ENCODE results near the genes BORCS5 and GPRC5A.

DNA sequence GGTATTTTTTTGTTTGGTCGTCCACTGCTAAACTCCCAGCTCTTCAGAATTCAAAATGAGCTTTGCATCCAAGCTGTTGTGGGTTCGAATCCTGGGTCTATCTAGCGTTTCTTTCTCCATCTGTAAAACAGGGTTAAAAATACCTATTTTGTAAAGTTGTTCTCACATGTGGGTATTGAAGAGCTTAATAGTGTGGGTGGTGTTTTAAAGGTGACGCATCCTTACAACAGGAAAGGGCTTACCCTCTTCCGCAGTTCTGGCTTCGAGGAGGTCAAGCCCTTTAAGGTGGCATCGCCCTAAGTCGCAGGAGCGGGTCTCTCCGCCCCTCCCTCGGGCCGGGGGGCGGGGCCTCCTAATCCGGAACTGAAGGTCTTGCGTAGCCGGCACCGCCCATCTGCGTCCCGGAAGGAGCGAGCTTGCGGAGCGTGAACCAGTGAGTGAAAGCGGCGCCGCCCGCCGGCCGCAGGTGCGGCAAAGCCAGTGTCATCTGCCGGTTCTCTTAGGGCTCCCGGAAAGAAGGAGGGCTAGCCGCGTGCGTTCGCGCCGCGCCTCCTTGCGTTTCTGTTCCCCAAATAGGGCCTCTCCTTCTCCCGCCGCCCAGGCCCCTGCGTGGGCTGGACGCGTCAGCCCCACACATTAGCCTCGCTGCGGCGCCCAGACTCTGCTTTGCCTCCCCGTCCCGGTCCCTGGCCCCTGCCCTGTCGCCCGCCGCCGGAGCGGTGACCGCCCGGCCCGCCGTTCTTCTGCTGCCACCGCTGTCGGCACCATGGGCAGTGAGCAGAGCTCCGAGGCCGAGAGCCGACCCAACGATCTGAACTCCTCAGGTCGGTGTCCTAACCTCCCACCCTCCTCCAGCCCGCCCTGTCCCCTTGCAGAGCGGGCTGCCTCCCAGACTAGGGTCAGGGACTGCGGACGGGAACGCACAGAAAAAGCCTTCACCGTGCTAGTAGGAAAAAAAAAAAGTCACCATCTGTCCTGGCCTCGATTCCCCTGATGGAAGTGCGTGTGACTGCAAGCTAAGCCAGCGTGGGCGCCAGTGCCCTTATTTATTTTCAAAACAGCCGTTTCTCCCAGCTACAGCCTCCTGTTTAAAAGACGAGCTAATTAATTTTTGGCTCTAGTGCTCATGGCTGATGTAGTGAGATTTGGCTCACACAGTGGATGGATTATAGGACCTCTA, at the start of gene BORCS5:
TSS of gene BORCS5 (plus strand) at position 393 of the 1,180 bp plus-strand sequence.
- PRO-cap: bidirectional peak, plus-strand start at position 393 of the sequence, minus-strand start at position 258 of the sequence; bidirectional peak, plus-strand start at position 984 of the sequence, minus-strand start at position 1,018 of the sequence
- RAMPAGE, long total RNA: start-site peak on the plus strand centred at position 401 of the sequence, 25 bp wide, 27 and 49 reads in 2 replicates

DNA sequence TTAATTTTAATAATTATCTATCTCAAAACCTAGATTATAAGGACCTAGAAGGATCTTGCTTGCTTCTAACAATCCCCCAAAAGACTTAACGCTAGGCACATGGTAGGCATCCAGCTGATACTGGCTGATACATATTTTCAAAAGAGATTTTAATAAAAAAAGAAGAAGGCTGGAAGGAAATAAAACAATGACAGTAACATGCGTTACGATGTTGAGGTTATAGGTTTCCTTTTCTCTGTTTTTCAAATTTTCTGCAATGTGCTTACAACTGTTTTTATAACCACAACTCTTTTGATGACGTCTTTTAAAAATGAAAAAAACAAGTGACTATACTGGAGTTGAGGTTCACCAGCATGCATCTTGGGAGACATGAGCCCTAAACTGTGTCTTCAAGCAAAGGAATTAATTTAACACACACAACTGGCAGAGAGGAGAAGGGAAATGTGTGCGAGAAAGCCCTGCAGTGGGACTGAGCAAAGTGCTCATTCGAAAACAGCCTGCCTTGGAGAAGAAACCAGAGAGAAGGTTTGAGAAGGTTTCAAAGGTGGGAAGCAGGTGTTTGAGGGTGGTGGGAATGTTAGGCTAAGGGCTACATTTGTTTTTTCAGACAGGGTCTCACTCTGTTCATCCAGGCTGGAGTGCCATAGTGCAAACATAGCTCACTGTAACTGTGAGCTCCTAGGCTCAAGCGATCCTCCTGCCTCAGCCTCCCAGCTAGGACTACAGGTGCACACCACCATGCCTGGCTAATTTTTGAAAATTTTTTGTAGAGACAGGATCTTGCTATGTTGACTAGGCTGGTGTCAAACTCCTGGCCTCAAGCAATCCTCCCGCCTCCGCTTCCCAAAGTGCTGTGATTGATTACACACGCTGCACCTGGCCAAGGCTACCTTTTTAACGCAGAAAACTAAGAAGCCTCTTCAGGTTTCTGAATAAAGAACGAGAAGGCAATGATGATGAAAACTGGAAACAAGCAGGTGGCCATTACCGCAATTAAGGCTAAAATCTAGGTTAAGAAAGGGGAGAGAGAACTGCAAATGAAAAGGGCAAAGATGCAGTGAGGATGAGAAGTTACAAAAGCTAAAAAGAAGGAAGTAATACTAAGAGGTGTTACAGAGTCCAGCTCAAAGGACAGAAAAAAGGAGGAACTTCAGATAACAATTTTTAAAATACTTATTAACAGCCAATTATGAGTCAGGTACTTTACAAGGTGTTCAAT, 80.1 kb downstream of the DUSP16 start:
- PRO-cap: no peak
- RAMPAGE, long total RNA: no peak

DNA sequence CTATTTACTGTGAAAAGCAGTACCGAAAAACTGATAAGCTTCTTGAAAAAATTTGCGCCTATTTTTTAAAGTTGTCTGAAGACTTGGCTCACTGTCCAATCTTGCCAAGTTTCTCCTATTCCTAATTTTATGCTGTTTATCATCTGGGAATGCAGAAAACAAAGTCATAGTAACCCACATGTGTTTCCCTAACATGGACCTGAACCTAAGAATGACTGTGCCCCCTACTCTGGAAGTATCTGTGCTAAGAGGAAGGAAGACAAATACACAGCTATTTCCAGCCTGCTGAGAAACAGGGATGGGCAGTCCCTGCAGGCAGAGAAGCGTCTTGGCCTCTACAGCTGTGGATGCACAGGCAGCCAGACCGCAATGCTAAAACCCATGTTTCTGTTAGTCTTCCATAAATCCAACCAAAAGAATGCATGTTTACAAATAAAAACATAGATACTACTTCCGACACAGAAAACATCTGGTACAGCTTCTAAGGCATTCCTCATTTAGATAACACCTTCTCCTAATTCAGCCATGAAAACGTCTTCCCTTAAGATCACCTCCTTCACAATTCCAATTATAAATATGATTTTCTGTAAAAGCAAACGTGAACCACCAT, 56.1 kb downstream of the DUSP16 start:
- PRO-cap: no peak
- RAMPAGE, long total RNA: no peak

GRCh38 chr12:12509448-12510109, 53.1 kb downstream of the DUSP16 start:
- PRO-cap: no peak
- RAMPAGE, long total RNA: no peak

DNA sequence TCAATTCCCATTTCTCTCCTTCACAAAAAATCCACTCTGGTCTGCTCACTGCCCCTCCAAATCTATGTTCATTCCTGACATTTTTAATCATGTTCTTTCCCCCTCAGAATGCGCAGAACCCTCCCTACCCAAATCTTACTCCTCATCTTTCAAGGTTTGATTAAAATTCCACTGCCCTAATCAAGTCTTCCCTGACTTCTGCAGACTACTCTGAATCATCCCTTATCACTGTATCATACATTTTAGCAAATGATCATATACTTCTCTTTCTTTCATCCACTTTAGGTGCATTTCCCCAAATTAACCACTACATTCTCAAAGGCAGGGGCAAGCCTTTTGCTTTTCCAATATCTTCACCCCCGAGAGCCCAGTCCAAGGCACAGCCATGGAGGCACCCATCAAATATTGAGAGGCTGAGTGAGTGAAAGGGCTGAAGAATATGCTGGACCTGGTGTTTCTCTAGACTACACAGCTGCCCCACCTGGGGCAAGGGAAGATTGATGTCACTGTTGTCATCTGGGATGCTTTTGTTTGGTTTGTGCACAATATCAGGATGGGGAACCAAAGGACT, 51.2 kb downstream of the DUSP16 start:
- PRO-cap: no peak
- RAMPAGE, long total RNA: no peak

- PRO-cap: no peak
- RAMPAGE, long total RNA: no peak
These were observed 22.0 kb downstream of the DUSP16 start for GRCh38 chr12:12540581-12541204.

- PRO-cap: no peak
- RAMPAGE, long total RNA: no peak
These were observed 10.9 kb upstream of the CREBL2 start for GRCh38 chr12:12600656-12601293.

GRCh38 chr12:12684240-12685190, 11.5 kb downstream of the GPR19 start:
- PRO-cap: no peak
- RAMPAGE, long total RNA: no peak

- PRO-cap: no peak
- RAMPAGE, long total RNA: no peak
These were observed 10.7 kb downstream of the GPR19 start for GRCh38 chr12:12685191-12685767.

DNA sequence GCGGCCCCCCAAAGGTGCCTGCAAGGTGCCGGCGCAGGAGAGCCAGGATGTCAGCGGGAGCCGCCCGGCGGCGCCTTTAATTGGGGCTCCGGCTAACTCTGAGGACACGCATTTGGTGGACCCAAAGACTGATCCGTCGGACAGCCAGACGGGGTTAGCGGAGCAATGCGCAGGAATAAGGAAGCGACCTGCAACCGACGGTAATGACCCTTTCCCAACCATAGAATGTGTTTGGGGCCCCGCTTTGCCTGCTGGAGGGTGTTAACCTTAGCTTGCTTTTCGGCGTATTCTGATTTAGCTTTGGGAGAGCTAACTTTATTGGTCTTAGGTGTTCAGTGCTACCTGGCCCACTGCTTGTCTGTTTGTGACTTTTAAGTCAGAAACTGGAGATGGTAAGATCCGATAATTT, 951 bp downstream of the CDKN1B start:
- PRO-cap: no peak
- RAMPAGE, long total RNA: no peak

DNA sequence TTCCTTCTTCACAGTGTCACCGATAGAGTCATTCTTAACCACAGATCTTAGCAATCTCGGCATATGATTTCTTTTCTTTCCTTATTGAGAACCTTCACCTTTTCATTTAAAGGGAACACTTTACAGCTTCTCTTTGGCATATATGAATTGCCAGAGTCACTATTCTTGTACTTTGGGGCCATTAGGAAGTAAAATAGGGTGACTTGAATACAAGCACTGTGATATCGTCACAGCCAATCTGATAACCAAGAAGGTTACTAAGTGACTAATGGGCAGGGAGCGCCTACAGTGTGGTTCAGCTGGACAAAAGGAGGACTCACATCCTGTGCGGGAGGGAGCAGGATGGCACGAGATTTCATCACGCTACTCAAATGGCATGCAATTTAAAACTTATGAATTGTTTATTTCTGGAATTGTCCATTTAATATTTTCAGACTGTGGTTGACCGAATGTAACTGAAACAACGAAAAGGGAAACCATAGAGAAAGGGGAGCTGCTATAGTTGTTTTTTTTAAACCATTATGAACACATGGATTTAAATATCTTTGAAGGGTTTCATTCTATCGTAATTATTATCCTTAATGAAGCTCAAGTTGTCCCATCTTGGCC, 26.6 kb upstream of the APOLD1 start:
- PRO-cap: no peak
- RAMPAGE, long total RNA: no peak

DNA sequence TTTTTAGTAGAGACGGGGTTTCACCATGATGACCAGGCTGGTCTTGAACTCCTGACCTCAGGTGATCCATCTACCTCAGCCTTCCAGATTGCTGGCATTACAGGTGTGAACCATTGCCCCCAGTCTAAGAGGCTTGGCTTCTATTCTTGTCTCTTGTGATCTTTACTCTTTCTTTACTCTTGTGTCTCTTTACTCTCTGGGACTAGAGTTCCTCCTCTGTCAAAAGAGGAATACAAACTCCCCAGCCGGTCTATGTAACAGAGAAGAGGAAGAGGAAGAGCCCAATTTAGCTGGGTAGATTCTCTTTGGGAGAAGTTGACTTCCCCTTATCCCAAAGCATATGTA, 4.0 kb upstream of the DDX47 start:
- PRO-cap: no peak
- RAMPAGE, long total RNA: no peak

DNA sequence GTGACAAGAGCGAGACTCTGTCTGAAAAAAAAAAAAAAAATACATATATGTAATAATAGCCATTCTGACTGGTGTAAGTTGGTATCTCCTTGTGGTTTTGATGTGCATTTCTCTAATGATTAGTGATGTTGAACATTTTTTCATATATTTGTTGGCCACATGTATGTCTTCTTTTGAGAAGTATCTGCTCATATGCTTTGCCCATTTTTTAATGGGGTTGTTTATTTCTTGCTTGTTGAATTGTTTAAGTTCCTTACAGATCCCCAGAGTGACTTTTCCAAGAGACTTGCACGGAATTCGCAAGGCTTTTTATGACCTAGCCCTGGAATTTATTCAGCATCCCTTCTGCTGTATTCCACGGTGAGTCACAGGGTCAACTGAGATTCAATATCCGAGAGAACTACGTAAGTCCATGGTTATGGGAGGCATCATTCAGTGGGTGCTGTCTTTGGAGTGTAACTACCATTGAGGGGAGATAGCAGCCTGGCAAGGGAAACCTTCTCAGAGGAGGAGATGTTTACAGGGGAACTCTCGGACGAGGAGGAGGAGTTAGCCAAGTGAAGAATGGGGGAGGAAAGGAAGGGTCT, 21.0 kb upstream of the GPRC5A start:
- PRO-cap: no peak
- RAMPAGE, long total RNA: no peak

DNA sequence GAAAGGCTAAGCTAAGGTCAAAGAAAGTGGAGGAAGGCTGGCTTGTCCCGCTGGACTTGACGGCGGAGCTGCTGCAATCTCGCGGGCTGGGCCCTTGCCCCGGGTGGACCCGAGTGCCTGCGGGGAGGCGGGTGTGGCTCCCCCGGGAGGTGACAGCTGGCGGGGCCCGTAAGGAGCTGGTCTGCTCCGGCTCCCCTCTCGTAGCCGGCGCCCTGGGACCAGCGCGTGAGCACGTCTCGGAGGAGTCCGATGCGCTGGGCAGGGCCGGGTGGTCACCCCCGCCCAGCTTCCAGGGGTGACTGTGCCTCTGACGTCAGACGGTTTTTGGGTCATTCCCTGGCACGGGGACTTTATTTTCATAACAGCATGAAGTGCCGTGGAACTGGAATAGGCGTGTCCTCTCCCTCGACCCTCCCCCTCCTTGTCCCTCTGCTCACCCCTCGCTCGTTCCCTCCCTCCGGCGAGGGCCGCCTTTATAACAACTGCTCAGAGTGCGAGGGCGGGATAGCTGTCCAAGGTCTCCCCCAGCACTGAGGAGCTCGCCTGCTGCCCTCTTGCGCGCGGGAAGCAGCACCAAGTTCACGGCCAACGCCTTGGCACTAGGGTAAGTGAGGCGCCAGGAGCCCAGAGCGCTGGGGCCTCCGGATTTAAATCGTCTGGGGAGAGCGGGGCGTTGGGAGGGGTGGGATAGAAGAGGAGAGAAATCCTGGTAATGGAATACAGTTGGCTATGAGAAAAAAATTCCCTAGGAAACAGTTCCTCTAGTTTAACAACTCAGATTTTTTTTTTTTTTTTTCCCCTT, at the start of gene GPRC5A:
TSS of gene GPRC5A (plus strand) at position 502 of the 802 bp plus-strand sequence.
- PRO-cap: no peak
- RAMPAGE, long total RNA: no peak

GRCh38 chr12:12992036-12993074, 7.7 kb downstream of the HEBP1 start:
- PRO-cap: no peak
- RAMPAGE, long total RNA: no peak

DNA sequence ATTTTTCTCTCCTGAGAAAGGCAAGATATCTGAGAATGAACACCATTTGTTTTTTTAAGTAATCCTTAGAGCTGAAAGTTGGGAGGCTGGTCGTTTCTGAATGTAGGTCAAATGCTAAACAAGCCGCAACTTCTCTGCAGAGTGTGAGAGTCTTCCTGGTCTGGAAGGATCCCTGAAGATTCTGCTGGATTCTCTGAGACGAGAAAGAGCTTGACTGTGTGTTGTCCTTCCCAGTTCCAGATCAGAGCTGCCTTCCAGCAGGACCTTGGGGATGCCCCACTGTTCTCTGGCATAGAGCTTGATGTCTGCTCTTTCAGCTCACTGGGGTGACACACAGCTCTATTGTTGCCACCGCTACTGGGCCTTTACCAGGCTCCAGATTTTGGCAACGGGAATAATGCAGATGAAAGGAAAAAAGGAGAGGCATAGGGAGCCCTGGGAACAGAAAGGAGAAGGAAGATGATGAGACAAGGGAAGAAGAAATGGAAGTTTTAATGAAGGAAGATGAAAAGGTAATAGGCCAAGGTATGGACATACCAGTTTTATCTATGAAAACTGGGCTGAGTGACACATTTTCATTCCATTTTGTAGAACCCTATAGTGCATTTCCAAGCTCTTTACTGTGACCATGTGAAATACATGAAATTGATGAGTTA, 608 bp downstream of the GSG1 start:
- PRO-cap: no peak
- RAMPAGE, long total RNA: no peak

DNA sequence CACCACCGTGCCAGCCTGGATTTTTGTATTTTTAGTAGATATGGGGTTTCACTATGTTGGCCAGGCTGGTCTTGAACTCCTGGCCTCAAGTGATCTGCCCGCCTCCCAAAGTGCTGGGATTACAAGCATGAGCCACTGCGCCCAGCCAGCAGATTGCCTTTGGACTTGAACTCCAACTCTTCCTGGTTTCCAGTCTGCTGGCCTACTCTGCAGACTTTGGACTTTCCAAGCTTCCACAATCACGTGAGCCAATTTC, 54.9 kb downstream of the EMP1 start:
- PRO-cap: no peak
- RAMPAGE, long total RNA: no peak

DNA sequence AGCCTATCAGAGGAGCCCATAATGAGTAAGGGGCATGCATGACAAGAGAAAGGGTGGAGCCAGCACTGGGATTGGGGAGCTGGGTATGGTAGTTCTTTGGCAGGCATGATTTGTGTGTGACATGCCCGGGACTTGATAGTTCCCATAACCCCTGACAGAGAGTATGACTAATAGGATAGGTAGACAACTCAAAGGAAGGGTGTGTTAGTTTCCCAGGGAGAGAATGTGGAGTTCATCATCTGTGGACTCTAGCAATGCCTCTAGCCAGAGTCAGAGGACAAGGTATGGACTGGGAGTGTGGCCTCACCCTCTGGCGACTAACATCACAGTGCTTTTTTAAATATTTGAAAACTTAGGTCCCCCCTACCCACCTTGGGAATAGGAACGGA, 143.1 kb downstream of the EMP1 start:
- PRO-cap: no peak
- RAMPAGE, long total RNA: no peak

DNA sequence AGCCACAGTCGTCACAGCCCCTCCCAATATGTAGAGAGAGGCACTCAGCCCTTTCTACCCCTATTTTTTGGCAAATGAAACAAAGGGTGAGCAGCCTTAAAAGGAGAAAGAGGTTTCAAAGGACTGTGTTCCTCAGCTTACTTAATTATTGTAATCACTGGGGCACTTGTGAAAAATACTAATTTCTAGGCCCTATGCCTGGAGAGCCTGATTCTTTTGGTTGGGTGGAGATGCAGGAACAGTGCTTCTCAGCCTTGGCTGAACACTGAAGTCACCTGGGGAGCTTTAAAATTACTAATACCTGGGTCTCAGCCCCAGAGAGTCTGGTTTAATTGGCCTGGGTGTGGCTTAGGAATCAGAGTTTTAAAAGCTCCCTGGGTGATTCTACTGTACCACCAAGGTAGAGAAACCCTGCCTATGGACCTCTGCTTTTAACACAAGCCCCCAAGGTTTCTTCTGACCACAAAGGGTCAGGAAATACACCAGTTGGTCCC, 190.0 kb downstream of the EMP1 start:
- PRO-cap: no peak
- RAMPAGE, long total RNA: no peak

DNA sequence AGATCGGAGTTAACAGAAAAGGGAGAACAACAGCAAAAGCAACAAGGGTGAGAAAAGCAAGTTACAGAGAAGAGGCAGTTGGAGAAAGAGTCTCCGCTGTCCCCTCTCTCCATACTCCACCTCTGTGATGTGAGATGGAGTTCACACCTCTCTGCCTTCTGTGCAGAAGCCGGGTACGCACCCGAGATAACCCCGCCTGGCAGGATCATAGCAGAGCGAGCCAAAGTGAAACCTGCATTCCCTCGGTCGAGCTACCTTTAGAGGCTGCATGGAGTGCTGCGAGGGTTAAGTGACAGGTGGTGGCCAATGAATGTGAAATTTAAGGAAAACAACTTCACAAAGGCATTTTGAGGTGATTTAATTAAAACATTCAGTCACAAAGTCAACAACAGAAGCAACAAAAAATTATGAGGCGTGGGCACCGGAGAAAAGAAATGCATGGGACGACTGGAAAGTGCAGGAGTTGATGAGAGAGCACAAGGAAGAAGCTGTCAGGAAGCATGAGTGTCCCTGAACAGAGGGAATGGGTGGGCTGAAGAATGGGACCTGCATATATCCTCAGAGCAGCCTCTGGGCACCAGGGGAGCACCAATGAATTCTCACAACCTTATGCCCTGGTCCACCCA, 208.2 kb downstream of the EMP1 start:
- PRO-cap: no peak
- RAMPAGE, long total RNA: no peak